Neural cell (in vitro differentiated cells): ENCODE measurements around the genes ALDH1L2 and WASHC4.

- RAMPAGE, long total RNA = no peak
Measured at GRCh38 chr12:104318557-104319081, 15.1 kb downstream of the EID3 start.

DNA sequence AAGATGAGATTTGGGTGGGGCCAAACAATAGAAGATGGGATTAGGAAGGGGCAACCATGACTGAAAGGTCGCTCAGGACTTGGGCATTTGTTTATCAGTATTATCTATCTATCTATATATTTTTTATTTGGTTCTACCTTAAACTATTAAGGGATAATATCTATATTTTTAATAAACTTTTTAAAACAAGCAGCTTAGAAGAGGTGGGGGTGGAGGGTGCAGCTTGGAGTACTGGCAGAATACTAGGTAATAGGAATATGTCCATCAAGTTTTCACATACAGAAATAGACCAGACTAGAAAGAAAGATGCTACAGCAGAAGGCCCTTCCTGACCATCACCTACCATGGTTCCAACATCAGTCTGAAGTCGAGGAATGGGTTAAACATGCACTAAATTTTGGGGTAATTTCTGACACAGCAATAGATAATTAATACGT is 50.5 kb downstream of the EID3 start:
- RAMPAGE, long total RNA = no peak

DNA sequence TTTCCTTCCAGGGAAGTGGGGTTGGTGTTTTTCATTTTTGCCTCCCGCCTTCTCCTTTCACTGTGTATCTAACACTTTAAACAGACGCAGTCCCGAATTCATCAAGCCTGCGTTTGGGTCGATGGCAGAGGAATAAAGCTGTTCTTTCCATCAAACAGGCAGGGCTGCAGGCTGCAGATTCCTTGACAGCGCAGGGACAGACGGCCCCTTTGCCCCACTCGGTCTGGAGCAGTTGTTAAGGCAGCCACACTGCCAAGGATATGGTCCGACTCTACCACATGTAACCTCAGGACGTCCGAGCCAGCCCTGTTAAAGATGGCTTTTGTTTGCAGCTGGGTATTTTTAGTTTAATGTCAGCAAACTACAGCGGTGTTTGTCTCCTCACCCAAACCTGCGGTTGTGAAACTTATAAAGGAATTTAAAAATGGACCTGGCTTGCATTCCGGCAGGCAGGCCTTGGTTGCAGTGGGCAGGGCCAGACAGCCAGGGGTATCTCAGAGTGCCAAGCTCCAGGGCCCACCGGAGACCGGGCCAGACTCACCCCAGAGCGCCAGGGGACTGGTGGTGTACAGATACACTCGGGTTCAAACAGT is 2.1 kb downstream of the CHST11 start:
- RAMPAGE, long total RNA = no peak

DNA sequence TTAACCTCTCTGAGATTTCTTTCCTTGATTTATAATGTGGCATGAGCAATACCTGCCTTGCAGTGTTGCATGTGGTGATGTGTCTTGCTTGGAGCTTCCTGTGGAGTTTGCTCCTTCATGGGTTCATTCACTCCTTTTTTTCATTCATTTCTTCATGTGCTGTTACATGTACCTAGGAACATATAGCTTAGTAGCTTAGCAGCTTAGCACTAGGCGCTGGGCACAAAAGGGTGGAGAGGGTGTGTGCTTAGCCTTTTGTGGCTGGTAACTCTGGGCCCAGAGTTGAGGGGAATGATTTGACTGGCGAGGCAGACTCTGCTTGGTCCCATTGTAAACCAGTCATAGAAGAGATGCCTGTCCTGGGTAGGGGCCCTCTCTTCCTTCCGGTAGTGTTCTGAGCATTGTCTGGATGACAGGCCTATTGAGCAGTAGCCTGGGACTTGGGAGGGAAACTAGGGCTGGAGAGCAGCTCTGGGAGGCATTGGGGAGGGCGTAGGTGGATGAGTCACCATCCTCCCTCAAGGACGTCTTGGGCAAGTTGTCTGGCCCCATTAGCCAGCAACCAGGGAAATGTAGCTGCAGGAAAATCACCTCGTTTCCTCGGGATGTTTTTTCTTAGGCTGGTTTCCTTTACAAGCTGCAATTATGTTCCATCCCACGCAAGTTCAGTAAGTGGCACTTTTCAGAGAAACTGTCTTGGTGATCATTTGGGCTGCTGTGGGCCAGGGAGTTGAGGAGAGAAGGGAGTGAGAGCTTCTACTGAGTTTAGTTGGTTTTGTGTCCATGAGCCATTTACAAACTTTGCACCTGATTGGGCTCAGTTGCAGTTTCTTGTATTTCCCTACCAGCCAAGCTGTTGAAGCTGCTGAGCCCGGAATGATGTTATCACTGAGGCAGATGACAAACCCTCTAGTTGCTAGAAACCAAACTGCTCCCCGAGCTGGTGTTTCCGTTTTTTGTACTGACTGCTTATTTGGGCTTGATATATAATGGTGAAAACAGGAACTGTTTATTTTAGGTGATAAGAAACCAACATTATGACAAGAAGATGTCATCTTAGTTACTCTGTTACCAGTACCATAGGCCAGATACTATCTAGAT is 147.4 kb downstream of the CHST11 start:
- RAMPAGE, long total RNA = no peak

DNA sequence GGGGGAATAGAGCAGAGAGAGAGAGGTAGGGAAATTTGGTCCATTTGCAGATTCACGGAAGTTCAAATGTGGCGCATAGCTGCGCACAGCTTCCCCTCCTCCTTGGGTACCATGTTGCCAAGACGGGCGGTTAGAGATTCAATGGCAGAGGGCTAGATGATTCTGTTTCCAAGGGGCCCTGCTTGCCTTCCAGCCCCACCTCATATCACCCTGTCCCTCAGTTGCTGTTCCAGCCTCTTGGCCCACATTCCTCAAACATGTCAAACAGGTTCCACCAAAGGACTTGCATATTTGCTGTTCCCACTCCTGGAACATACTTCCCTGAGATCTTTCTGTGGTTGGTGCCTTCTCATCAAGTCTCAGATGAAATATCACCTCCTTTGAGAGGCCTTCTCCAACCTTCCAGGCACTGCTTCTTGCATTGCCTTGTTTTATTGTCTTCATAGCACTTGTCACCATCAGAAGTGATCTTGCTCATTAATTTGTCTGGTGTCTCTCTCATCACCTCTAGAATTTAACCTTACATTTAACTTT is 221.0 kb downstream of the CHST11 start:
- RAMPAGE, long total RNA = no peak

GRCh38 chr12:104855546-104856136 is 102.4 kb downstream of the SLC41A2 start:
- RAMPAGE, long total RNA = no peak

DNA sequence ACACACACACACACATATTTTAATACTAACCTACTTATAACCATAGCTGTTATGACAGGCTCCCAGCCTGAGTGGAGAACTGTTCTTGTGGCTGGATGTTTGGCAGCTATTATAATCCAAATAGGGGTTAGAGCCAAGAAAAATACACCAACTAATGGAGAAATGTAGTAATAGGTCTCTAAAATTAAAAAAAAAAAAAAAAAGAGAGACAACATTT is 91.8 kb downstream of the SLC41A2 start:
- RAMPAGE, long total RNA = no peak

DNA sequence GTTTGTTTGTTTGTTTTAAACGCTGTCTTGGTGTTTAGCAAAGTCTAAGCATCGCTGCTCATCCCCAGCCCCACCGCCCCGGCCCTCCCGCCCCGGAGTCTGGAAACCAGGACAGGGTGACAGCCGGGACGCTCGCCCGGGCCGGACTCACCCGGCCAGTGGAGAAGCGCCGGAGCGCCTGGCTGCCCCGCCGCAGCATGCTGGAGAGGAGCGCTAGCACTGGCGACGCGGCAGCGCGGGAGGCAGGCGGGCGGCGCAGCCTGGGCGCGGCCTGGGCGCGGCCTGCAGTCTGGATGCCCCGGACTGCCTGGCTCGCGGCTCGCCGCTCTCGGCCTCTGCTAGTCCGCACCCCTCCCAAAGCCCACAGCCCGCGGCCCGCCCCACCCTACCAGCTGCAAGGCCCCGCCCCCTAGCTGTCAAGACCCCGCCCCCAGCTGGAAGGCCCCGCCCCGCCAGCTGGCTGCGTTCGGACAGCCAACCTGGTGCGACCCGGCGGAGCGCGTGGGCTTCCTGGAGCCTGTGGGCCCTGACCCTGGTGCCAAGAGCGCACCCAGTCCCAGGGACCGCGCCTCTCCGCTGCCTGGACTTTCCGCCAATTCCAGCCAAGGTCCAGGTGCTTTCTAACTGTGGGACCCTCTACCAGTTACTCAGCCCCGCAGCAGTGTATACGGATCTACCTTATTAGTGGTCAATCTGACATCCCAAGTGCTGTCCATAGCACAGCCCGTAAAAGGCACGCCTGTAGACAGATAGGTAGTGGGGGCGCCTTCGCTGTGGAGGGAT is at the start of gene ALDH1L2:
ALDH1L2 (minus strand) TSS at position 221 of the 783 bp plus-strand sequence.
- RAMPAGE, long total RNA = no peak

DNA sequence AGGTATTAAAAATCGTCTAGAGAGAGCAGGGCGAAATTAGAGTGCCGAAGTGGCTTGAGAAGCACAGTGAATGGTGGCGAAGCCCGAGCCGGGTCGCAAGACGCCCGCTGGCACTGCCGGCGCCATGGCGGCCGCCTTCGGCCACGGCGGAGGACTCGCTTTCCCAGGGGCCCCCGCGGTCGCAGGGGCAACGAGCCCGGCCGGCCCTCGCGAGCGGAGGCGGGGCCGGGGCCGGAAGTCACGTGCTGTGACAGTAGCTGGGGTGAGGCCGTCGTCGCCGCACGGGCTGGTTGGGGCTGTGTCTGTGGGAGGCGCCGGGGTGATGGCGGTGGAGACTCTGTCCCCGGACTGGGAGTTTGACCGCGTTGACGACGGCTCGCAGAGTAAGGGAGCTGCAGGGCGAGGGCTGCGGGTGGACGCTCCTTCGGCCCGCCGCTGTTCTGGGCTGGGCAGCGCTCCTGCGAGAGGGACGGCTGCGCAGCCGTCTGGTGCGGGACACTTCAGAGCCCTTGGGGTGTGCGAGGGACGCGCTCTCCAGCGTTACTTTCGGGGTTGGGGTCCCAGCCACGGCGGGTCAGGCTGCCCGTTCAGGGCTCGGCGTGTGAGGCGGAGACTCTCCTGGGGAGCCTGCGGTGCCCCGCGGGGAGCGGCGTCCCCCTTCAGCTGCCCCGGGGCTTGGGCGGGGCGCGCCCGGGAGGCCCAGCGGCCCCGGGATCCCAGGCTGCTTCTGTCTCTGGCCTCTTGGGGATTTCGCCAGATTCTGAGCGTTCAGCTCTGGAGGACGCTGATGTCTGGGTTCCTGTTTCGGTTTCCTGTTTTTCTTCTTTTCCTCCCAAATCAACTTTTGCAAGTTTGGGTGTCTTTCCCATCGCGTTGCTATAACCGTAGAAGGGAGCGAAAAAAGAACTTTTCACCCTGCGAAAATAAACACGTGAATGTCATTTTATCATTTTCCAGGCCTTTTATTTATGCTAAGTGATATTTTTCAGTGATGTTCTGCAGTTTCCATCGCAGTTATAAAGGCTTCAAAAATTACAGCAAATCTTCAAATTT is at the start of gene WASHC4:
WASHC4 (plus strand) TSS at position 253 of the 1,053 bp plus-strand sequence.
- RAMPAGE, long total RNA = start-site peak on the plus strand centred at position 272 of the sequence, 71 bp wide, 1,026 and 1,125 reads in 2 replicates

DNA sequence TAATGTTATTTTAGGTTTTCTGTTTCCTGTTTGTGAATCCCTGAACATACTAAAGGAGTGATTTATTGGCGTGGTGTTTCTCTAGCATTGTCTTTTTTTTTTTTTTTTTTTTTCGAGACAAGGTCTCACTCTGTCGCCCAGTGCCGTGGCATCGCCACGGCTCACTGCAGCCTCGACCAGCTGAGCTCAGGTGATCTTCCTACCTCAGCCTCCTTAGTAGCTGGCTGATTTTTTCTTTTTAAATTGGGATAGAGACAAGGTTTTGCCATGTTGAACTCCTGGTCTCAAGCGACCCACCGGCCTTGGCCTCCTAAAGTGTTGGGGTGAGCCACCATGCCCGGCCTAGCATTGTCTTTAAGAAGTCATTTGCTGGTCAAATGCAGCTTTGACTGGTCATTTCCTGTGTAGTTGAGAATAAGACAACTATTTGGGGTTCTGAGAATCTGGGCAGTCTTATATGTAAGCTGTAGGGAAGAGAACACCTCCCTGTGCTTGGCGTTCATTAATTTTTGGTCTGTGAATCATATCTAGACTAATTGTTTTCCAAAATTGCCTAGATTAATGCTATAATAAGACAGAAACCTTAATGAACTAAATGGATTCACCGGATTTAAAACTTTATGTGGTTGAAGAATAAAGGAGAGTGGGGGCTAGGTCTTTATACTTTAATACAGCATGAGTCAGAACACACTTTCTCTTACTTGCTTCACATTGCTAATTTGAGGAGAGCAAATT is 2.2 kb downstream of the WASHC4 start:
- RAMPAGE, long total RNA = no peak

GRCh38 chr12:106096135-106096890 is 42.4 kb downstream of the NUAK1 start:
- RAMPAGE, long total RNA = no peak

DNA sequence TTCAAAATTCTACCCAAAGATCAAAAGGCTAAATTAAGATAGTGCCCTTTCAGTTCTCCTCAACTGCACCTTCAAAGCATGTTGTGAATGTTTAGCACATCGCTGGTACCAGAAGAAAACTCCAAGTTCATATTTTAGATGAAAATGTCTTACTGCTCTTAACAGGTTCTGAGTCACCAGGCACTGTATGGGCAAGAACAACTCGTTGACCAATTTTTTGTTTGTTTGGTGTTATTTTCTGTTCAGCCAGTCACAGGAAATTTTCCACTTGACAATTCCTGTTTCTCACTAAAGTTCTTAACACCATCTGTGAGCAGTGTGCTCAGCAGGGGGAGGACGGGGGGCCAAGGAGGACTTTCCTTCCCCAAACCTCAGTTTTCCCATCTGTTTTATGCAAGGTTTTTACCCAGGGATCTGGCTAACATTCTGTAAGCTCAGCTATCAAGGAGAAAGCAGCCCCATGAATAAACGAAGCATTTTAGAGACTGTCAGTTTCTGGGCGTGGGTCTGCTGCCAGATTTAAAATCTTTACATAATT is 3.0 kb downstream of the NUAK1 start:
- RAMPAGE, long total RNA = no peak

GRCh38 chr12:106138065-106138420 is 711 bp downstream of the NUAK1 start:
- RAMPAGE, long total RNA = no peak

DNA sequence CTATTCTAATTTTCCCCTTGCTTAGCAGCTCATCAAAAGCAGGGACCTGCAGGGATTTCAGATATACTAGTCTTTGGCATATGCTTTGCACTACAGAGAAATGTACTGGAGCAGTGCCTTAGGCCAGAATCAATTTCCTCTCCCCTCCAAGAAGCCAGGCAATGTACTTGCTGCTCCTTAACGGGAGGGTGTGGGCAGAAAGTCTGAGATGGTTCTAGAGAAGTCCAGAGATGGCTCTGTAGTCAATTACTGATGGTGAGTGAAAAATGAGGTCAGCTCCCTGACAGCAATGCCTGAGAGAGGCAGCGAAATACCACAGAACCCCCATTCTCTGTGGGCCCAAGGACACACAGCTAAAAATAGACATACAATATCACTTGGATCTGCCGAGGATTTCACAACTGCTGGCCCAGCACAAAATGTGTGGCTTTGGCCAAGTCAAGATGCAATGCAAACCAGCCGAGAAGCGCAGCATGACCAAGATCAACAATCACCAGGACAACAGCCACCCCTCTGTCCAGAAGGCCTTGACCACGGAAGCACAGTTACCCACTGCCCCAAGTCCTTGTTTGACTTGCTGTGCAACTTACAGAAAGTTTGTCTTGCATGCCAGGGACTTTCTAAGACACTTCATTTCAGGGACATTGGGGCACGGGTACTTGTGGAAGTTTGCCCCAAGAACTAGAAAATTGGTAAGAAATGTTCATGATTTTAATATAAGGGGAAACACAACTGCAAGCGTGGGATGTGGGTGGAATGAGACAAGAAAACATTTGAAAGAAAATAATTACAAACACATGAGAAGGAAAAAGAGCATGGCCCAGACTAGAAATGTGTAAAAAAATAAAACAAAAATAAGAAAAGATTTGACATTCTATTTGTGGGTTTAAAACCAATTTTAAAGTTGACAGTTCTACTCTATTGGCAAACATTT is 52.1 kb downstream of the CKAP4 start:
- RAMPAGE, long total RNA = no peak

GRCh38 chr12:106271942-106272434 is 24.2 kb upstream of the CKAP4 start:
- RAMPAGE, long total RNA = no peak

- RAMPAGE, long total RNA = no peak
Measured at GRCh38 chr12:106757884-106758767, 16.4 kb upstream of the RIC8B start.

DNA sequence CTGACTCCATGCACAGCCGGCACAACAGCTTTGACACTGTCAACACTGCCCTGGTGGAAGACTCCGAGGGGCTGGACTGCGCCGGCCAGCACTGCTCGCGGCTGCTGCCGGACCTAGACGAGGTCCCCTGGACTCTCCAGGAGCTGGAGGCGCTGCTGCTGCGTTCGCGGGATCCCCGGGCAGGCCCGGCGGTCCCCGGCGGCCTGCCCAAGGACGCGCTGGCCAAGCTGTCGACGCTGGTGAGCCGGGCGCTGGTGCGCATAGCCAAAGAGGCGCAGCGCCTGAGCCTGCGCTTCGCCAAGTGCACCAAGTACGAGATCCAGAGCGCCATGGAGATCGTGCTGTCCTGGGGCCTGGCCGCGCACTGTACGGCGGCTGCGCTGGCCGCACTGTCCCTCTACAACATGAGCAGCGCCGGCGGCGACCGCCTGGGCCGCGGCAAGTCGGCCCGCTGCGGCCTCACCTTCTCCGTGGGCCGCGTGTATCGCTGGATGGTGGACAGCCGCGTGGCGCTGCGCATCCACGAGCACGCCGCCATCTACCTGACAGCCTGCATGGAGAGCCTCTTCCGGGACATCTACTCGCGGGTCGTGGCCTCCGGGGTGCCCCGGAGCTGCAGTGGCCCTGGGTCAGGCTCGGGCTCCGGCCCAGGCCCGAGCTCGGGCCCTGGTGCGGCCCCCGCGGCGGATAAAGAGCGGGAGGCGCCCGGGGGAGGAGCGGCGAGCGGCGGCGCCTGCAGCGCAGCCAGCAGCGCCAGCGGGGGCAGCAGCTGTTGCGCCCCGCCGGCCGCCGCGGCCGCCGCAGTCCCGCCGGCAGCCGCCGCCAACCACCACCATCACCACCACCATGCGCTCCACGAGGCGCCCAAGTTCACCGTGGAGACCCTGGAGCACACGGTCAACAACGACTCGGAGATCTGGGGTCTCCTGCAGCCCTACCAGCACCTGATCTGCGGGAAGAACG is 1.2 kb downstream of the ABTB3 start:
- RAMPAGE, long total RNA = no peak

DNA sequence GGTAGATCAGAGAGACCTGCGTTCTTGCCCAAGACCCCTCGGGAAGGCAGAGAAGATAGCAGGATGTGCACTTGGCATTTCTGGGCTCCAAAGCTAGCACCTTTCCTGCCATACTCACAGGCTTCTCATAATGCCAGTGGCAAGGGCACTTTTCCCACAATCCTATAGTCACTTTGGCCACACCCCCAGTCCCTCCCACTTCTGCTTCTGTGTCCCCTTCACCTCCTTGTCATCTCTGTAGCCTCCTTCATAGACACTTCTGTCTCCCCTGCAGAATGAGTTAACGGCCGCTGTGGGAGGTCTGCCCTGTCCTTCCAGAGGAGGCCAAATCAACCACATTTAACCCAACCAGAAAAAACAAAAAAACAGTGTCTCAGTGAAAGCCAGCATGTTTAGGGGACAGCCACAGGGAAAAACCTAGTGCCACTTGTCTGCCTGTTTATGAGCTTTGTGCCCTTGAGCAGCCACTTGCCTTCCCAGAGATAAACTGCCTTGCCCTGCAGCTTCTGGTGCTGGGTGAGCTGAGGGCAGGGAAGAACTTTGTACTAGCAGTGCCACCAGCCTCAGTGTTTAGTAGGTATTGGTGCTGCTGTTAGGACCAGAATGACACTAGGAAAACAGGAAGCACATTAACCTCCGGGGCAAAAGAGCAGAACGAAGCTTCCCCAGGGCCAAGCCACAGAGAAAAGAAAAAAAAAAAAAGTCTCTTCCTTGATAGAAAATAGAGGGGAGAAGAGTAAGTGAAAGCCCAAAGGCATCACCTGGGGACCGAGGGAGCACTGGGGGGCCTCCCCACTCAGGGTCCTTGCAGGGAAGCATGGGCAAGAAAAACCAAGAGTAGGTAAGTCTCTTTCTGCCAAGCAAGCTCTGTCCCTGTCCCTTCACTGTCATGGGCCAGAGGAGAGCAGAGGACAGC is 174.4 kb downstream of the ABTB3 start:
- RAMPAGE, long total RNA = no peak

GRCh38 chr12:108119285-108119727 is 9.8 kb upstream of the WSCD2 start:
- RAMPAGE, long total RNA = no peak

DNA sequence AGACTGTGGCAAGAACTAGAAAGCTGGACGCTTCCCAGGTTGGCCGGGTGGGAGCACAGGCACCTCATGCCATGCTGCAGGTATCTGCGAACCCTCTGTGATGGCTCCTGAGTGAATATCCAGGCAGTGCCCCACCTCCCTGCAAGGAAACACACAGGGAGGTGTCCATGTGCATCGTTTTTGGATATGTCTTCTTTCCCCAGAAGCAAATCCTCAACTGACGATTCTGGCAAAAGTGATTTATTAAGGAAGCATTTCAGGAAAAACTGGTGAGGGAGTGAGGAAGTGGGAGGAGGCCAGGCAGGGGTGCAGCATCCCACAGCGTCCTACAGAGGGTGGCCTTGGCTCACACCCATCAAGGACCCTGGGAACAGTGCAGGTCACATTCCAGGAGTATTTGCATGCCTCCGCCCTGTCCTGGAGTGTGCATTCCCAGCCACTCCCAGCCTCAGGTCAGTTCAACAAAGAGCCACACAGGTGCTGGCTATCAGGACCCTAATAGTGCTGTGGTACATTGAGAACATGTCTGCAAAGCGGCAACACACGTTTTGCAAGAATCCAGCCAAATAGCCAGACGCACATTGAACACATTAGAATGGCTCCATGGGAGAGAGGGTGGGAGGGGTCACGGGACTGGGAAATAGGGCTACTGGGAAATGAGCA is 36.8 kb downstream of the CMKLR1 start:
- RAMPAGE, long total RNA = no peak